ENCODE measurements around the genes DTNB and ASXL2.

DNA sequence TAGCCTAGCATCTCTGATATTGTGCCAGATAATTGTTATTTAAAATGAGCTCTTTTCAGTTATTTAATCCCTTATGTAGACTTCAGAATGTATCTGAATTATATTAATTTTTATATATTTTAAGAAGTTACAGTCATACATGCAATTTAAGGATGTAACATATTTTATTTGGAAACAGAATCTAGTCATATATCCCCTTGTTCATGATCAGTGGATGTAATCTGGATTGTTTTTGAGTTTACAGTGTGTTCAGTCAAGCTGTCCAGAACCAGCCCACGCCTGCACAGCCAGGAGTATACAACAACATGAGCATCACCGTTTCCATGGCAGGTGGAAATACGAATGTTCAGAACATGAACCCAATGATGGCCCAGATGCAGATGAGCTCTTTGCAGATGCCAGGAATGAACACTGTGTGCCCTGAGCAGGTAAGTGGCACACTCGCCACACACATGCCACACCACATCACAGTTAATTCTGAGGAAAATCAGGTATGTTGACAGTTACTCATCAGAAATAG lies 35.4 kb downstream of the PTRHD1 start:
- PRO-cap, result no peak

DNA sequence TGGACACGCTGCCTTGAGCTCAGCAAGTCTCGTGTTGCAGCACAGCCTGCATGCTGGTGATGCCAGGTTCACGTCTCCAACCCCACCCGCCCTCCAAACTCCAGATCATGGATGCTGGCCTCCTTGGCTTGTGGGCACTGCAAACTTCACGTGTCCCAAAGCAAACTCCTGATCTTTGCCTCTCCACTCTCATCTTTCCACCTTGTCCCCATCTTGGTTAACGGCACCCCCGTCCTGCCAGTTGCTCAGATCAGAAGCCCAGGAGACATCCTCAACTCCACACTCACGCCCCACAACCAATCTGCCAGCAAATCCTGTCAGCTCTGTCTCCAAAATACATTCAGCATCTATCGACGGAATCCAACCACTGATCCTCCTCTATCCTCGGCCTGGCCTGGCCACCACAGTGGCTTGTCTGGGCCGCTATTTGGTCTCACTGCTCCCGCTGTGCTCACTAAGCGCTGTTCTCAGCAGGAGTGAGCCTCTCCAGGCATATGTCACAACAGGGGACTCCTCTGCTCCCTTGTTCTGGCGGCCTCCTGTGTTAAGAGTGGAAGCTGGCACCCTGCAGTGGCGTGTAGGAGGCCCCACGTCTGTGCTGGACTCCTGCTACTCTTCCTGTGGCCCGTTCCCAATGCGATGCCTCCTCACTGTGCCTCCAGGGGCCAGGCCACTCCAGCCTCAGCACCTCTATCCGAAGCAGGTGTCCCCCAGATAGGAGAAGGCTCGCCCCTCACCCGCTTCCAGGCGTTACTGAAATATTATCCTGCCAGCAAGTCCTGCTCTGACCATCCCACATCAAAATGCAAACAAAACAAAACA lies 39.7 kb downstream of the CENPO start:
- PRO-cap, result no peak

GRCh38 chr2:24858932-24859354 lies 61.1 kb downstream of the ADCY3 start:
- PRO-cap, result unidirectional peak, plus-strand start at chr2:24859165

DNA sequence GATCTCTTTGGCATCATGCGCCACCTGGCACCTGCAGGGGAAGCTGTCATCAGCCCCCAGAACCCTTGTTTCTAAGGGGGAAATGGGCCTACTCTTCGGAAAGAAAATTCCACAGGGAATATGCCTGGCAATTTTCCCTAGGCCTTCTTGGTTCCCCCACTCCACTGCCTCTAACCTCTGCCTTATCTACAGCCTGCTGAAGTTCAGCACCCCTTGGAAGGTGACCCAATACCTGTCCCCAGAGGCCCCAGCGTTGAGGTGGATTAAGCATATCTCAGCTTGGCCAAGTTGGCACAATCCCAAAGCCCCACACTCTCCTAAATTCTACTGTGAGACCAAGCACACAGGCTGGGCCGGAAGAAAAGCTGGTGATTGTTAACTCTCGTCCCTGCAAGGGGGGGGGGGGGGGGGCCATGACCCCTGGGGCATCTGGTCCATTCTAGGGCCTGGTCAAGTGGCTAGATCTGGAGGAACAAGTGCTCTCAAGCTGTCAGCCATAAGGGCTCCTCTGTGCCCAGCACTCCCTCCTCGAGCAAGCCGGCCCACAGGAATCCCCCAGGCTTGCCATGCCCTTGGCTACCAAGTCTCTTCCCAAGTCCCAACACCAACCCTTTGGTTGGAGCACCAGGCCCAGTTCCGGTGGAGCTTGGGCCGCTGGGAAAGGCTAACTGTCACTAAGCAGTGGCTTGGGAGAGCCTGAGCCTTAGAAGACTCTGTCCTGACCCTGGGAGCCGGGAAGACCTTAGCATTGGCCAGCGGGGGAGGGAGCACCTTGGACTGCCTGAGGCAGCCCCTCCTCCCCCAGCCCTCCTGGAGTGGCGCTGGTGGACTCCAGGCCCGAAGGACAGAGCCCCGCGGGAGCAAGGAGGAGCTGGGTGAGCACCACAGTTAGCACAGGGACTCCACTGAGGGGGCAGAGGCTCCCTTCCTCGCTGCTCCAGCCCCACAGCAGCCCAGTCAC lies 62.3 kb upstream of the POMC start:
- PRO-cap, result no peak

DNA sequence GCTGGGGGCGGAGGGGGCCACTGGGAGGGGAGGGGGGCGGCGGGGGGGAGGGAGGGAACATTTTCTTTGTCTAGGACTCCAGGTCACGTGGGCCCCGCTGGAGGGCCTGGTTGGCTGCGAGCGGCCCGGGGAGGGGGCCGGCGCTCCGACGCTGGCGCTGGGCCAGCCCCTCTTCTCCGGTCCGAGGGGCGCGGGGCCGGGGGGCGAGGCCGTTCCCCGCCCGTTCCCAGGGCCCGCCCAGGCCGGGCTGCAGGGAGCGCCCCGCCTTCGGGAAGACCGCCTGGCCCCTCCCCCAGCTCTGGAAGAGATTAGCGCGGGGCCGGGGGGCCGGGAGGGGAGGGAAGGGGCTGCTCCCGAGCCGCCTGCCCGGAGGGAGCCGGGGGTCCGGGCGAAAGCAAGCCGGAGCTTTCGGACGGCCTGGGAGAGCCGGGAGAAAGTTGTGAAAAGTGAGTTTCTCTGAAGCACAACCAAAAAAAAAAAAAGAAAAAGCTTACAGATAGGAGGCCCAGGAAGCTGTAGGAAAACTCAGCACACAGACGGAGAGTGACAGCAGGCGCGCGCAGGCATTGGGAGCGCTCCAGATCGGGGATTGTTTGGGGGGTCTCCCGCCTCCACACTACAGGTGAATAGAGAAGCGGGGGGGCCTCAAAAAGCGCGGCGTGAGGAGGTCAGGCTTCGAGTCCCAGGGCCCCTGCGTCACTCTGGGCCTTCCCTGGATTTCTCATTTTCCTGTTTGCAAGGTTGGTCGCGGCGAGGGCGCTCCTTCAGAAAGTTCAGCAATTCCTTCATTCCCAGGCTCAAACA lies 84.1 kb upstream of the POMC start:
- PRO-cap, result bidirectional peak, plus-strand start at position 165 of the sequence, minus-strand start outside the sequence

GRCh38 chr2:25279052-25279797 lies 62.5 kb downstream of the DNMT3A start:
- PRO-cap, result bidirectional peak, plus-strand start at chr2:25279514, minus-strand start at chr2:25279414

- PRO-cap, result no peak
Measured at GRCh38 chr2:25372431-25373016, 30.8 kb upstream of the DNMT3A start.

DNA sequence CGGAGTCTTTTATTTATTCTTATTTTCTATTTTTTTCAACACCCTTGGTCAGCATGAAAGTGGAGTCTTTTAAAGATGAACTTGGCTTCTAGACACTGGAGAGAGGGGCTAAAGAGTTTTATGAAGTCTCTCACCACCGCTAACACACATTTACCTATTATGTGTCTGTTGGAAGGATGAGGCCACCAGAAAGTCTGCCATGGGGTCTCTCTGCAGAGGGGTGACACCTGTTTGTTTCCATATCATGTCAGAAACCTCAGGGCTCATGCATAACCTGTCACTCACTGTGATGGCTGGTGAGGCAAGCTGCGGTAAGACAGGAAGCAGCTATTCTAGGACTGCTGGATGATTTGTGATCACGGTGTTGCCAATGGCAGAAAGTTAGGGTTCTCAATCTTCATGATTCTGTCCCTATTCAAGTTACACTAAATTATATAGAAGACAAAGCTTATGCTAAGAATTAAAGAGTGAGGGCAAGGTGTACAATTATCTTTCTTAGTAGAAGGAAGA lies 60.8 kb upstream of the DNMT3A start:
- PRO-cap, result no peak

DNA sequence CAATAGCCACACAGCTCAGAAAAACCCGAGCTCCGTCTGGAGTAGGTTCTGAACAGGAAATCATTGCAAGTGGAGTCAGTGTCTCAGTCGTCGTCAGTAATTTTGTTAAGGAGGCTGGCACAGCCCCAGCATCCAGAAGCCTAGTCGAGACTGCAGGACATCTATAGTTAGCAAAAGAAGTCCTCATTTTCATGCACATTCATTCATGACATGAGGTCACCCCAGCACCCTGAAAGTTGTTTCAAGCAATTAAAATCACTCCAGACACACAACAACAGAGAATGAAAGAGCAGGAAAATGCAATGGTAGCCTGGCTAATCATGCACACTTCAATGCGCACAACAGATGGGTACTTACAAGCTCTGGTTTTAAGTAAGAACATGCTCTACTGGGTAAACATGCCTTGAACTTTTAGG lies 77.2 kb upstream of the DNMT3A start:
- PRO-cap, result no peak

DNA sequence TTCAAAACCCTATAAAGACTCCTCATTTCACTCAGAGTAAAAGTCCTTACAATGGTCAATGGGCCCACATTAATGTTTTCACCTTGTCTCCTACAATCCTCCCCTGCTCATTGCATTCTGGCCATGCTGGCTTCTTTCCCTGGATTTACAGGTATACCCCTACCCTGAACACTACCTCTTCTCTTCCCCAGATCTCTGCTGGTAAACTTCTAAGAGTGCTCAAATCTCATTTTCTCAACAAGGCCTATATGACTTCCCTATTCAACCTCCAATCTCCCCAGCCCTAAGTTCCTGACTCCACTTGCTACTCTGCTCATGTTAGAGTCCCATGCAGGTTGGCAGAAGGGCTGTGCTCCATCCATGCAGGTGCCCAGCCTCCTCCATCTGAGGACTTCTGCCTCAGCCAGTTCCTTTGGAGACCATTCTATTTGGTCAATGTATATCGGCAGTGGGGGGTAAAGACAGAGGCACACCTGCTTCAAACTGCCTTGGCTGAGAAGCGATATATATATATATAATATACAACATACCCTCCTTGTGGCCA lies 101.9 kb downstream of the DTNB start:
- PRO-cap, result no peak

- PRO-cap, result no peak
Measured at GRCh38 chr2:25650257-25650643, 23.1 kb downstream of the DTNB start.

DNA sequence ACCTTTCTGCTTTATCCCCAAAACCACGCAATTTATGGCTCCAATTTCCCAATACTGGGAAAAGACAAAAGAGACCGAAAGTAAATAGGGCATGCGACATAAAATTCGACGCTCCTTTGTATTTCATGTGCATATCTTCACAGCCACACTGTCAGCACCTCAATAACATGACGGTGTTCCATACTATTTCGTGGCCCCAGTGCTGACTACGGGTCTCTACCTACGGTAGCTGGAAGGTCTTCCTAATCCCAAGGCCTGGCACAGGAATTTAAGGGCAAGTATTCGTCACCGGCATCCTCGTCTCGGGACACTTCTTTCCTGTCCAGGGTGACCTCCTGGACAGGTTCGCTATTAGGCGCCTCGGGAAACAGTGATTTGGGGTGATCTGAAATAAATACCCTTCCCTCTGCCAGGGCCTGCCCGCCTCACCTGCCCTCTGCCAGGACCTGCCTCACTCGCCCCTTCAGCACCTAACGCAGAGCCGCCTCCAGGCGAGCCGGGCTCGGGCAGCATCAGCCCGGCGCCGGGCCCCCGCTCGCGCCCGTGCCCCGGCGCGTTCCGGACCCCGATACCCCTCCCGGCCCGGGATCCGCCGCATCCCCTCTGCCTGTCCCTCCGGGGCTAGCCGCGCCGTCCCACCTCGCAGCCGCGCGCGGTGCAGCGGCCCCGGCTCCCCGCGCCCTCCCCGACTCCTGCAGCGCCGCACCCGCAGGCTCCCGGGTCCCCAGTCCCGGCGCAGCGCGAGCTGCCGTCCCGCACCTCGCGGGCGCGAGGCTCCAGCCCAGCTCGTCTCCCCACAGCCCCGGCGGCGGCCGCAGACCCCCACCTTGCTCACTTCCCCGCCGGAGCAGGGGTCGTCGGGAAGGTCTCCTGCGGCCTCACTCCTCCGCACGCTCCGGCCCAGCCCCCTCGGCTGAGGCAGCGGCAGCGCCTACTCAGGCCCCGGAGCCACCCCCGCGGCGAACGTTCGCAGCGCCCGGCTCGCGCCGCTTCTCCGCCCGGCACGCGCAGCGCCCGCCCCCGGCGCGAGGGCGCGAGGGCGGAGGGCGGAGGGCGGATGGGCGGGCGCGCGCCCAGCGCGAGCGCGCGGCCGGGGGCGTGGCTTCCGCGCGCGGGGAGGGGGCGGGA lies at the start of gene DTNB:
TSS of gene DTNB (minus strand) at position 1,018 of the 1,128 bp plus-strand sequence.
- PRO-cap, result unidirectional peak, plus-strand start at position 490 of the sequence; bidirectional peak, plus-strand start outside the sequence, minus-strand start at position 1,005 of the sequence

DNA sequence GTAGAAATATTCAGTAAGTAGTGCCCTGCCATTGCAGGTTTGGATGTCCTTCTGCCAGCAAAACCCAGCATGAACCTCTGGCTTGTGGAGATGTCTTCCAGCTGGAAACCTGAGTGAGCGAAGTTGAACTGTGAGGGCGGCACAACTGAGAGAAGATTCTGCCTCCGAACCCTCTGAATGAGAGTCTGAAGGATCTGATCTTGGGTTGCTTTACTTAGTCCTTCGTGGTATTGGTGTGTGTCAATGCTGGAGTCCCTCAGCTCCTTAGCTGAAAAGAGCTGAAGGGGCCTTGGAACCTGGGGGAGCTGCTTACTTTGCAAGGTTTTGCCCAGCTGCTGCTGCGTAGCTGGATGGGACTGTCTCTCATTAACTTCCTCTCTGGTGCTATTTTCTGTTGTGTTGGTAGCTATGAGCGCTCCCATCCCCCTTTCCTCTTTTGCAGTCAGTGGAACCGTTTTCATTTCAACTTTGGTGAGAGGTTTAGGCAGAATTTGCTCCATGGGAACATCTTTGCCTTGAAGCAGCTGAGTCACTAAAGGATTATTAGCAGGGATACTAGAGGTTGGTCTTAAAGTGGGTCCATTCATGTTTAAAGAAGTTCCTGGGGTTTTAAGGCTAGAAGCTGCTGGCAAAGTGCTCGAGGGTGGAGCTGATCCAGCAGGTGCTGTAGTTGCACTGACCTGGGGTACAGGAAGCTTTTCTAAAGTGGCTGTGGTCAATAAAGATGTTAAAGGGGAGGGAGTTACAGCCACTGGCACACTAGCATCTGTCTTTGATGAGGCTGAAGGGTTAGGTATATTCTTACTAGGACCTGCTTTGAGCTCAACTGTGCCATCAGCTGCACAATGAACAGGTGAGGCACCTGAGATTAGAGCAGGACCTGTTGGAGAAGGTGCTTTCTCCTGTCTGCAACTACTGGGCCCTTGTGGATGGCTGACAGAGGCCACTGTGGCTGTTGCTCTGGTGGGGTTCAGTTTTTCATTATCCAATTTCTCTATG lies 69.9 kb upstream of the DTNB start:
- PRO-cap, result no peak

DNA sequence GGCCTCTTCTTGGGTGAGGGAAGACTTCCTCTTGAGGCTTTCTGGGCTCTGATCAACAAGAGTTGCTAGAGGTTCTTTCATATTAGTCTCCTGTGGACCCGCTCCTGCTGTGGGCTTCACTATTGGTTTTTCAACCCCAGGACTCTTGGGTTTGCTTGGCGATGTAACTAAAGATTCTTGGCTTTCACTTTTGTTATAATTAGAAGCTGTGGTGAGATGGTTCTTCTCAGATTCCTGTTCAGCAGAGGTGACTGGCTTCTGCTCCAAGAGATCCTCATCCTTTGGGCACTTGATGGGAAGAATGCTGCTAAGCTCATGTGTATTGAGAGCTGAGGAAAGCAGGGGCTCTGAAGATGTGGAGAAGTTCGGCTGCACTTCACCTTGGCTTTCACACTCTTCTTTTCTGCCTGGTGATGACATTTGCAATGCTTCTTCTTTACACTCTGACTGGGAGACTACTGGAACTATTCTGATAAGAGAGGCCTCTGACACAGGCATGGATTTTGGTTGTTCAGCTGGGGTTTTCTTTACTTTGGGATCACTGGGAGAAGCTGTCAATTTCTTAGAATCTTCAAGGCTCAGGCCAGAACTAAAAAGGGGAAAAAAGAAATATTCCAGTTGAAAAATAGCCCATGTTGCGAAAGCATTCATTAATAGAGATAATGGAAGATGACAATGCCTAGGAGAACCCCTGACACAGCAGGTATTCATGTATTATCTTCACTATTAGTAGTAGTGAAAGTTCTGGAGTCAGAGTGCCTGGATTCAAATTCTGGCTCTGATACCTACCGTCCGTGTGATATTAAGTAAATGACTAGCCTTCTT lies 76.7 kb upstream of the DTNB start:
- PRO-cap, result no peak

DNA sequence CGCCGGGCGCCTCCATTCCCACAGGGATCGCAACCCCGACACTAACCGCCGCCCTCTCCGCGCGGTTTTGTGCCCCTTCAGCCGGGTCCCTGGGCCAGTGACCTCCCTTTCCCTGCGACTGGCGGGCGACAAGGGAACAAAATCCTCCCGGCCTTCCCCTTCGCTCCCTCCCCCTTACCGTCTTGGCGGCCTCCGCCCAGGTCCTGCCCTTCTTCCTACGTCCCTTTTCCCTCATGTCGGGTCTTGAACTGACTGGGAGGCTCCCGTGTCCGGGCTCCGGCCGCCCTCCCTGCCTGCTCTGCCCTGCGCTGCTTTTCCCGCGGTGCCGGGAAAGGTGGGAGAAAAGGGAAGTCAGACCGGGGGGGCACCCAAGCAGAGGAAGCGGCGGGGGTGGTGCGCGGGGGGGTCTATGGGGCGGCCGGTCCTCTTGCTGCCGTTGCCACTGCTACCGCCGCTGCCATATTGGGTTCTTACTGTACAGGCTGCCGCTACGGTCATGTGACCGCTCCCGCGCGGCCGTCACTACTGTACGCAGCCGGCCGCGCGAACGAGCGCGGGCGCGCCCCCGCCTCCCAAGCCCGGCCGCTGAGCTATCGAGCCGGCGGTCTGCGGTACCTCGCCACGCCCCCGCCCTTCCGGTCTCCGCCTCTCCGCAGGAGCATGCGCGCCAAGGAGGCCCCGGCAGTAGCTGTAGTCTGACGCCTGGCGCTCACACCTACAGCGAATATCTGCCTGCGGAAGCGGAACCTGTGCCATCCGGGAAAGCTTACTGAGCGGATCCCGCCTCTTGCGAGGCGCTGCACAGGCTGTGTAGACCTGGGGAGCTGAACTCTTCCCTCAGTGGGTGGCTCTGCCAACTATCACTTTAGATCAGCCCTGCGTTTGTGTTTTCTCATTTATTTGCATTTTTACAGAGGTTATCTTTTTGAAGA lies at the start of gene ASXL2:
TSS of gene ASXL2 (minus strand) at position 500 of the 932 bp plus-strand sequence.
- PRO-cap, result unidirectional peak, minus-strand start at position 316 of the sequence; bidirectional peak, plus-strand start at position 684 of the sequence, minus-strand start at position 587 of the sequence

- PRO-cap, result no peak
Measured at GRCh38 chr2:25999423-25999910, 17.2 kb upstream of the KIF3C start.

- PRO-cap, result no peak
Measured at GRCh38 chr2:26098323-26098778, 64.5 kb downstream of the RAB10 start.

GRCh38 chr2:26099835-26100361 lies 66.0 kb downstream of the RAB10 start:
- PRO-cap, result no peak

DNA sequence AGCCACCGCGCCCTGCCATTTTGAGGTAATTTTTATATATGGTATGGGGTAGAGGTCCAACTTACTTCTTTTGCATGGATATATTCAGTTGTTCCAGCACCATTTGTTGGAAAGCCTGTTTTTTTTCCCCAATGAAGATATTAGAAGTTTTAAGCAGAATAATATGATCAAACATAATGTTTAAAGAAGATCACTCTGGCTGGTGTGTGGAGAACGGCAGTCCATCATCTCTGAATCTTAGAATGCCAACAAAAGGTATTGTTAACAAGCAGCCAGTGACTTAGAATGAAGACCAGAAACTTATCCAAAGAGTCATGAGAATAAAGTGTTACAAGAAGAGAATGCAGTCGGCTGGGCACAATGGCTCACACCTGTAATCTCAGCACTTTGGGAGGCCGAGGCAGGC lies 67.9 kb upstream of the GAREM2 start:
- PRO-cap, result no peak

- PRO-cap, result no peak
Measured at GRCh38 chr2:26127020-26127272, 45.9 kb upstream of the GAREM2 start.

Data from paraaortic lymph node (tissue), 1 donor.